Pericardium (tissue), 1 donor: ENCODE results near the genes LTBP4 and TGFB1.

GRCh38 chr19:40344636-40345055, 3.6 kb downstream of the C19orf47 start:
- RRBS, result no CpG with 5 or more reads among the region's 7 CpGs

DNA sequence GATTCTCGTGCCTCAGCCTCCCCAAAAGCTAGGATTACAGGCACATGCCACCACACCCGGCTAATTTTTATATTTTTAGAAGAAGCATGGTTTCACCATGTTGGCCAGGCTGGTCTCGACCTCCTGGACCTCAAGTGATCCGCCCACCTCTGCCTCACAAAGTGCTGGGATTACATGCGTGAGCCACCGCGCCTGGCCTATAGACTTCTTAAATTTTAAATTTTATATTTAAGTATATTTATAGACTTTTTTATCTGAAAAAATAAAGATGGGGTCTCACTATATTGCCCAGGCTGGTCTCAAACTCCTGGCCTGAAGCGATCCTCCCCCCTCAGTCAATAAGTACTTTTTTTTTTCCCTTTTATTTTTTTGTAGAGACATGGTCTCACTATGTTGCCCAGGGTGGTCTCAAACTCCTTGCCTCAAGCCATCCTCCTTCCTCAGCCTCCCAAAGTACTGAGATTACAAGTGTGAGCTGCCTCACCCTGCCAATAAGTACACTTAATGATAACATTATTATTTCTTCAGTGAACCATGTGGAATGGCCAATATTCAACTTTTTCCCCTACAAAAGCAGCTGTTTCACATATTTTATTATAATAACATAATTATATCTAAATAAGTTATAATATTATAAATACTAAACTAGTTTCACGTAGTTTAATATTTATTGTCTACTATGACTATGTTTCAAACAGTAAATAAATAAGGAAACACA, 1.8 kb downstream of the SERTAD1 start:
- RRBS, result no CpG with 5 or more reads among the region's 9 CpGs

DNA sequence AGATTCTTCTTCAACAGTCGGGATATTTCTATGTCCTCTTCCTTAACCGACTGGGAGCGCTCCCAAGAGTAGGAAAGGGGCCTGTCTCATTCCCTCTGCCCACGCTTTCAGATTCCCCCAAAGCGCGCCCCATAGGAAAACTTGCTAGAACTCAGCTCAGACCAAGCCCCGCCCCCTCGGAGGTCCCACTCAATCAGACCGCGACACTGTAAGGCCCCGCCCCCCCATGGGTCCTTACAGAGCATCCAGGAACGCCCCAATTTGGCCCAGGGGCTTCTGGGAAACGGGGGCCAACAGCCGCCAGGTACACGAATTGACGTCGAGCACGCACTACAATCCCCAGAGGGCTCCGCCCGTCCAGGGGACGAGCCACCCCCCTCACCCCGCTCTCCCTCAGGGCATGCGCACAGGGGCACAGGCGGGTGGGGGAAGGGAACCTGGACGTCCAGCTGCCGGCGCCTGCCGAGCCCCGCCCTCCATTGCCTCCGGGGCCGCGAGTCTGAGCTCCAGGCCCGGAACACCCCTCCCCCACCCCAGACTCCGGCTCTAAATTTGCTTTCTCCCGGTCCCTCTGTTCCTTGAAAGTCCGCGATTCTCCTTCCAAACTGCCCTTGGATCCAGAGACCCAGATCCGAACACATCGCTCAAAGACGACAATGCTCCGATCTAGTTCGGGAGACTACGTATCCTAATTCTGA, 1.0 kb downstream of the SERTAD3 start:
- RRBS, result no CpG with 5 or more reads among the region's 43 CpGs

DNA sequence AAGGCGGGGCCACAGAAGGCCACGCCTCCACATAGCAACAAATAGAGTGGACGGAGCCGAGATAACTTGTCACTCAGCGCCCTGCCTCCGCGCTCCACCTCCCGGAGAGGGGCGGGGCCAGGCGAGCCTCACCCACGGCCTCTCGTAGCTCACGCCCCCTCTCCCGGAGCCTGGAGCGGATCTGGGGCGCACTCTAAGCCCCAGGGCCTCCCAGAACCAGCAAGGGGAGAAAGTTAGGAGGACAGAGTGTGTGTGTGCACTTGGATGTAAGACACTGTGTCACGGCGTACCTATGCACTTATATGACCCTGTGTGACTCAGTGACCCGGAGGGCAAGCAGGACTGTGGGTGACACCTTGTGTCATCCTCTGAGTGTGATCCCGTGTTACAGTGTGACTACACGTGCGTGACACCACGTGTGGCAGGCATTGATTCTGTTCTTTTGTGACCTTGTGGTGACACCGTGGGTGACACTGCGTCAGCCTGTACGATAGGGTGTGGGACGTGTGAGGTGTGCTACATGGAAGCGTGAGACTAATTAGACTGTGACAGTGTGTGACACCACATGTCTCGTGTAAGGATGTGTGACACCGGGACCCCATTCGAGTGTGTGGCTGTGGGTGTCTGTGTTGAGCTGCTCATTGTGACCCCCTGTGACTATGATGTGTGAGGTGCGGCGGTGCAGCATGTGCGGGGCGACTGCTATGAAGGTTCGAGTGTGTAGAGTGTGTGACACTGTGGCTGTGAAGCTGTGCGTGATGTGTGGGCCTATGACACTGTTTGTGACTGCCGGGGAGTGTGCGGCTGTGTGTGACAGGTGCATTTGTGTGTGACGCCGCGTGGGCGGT, 619 bp upstream of the BLVRB start:
- RRBS, result 2% methylated on average over 7 of the region's 43 CpGs

DNA sequence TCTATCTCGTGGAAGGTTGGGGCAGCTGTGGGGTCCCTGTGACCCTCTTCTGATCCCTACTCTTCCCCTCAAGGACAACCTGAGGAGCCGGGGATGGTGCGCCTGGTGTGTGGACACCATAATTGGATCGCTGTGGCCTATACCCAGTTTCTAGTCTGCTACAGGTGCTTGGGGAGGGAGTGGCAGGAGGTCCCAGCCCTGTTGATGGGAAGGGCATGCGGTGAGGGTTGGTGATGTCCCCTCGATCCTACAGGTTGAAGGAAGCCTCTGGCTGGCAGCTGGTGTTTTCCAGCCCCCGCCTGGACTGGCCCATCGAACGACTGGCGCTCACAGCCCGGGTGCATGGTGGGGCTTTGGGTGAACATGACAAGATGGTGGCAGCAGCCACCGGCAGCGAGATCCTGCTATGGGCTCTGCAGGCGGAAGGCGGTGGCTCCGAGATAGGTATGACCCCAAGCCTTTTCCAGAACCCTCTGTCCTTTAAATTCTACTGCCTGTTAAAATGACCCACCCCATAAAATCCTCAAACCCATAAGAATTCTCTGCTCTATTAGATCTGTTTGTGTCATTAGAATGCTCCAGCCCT, 3.9 kb downstream of the SHKBP1 start:
- RRBS, result 93% methylated on average over 2 of the region's 16 CpGs

GRCh38 chr19:40600926-40601830, at the start of gene LTBP4:
LTBP4 (plus strand) TSS chr19:40601369.
- RRBS, result 1% methylated on average over 32 of the region's 83 CpGs

DNA sequence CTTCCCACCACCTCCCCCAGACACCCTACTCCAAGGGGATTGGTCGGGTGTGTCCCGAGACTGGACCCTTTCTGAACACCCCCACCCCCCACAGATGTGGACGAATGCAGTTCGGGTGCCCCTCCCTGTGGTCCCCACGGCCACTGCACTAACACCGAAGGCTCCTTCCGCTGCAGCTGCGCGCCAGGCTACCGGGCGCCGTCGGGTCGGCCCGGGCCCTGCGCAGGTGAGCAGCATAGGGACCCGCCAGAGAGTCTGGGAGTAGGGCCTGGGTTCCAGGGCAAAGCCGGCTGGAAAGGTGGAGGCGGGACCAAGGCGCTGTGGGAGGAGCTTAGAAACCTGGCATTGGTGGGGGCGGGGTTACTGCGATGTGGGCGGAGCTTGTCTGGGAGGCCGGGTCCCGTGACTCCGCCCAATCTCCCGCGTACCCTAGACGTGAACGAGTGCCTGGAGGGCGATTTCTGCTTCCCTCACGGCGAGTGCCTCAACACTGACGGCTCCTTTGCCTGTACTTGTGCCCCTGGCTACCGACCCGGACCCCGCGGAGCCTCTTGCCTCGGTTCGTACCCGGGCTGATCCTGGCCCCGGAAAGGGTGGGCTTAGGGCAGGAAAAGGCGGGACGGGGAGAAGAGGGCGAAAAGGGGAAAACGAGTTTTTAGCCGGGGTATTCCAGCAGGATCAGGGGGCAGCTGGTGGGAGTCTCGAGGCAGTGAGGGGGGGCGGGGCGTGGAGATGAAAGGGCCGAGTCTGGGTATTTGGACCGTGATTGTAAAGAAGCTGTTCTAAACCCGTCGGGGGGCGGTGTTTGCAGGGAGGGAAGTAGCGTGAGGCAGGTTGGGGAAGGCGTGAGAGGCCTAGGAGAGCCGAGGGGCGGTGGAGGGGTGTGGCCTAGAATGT, 12.1 kb downstream of the LTBP4 start:
- RRBS, result 25% methylated on average over 19 of the region's 59 CpGs

DNA sequence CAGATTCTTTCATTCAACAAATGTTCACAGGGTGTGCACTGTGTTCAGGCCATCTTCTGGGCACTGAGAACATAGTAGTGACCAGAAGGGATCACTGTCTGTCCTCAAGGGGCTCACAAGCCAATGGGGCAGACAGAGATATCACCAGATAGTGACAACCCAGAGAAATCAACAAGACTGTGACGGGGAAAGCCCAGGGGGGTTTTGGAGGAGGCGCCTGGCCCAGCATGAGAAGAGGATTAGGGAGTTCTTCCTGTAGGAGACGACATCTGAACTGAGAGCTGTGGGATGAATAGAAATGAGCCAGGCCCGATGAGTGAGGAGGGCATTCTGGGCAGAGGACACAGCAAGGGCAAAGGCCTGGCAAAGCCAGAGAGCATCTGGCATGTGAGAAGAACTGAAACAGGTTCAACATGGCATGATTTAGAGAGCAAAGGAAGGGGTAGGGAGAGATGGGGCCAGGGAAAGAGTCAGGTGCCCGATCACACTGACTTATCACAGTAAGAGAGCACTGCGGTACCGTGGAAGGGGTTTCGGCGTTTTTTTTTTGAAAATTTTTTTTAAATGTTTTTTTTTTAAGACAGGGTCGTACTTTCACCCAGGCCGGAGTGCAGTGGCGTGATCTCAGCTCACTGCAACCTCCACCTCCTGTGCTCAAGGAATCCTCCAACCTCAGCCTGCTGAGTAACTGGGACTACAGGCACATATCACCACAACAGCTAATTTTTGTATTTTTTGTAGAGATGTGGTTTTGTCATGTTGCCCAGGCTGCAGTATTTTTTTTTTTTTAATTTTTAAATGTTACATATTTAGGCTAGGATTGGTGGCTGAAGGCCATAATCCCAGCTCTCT, 18.7 kb downstream of the LTBP4 start:
- RRBS, result no CpG with 5 or more reads among the region's 12 CpGs

GRCh38 chr19:40625472-40626365, 24.6 kb downstream of the LTBP4 start:
- RRBS, result no CpG with 5 or more reads among the region's 9 CpGs

- RRBS, result no CpG with 5 or more reads among the region's 15 CpGs
Measured at GRCh38 chr19:40744485-40745254, 5.6 kb downstream of the ACTMAP start.

- RRBS, result no CpG with 5 or more reads among the region's 13 CpGs
Measured at GRCh38 chr19:40749404-40750034, 758 bp downstream of the ACTMAP start.

GRCh38 chr19:40799348-40800182, 574 bp downstream of the EGLN2 start:
- RRBS, result 2% methylated on average over 37 of the region's 65 CpGs

DNA sequence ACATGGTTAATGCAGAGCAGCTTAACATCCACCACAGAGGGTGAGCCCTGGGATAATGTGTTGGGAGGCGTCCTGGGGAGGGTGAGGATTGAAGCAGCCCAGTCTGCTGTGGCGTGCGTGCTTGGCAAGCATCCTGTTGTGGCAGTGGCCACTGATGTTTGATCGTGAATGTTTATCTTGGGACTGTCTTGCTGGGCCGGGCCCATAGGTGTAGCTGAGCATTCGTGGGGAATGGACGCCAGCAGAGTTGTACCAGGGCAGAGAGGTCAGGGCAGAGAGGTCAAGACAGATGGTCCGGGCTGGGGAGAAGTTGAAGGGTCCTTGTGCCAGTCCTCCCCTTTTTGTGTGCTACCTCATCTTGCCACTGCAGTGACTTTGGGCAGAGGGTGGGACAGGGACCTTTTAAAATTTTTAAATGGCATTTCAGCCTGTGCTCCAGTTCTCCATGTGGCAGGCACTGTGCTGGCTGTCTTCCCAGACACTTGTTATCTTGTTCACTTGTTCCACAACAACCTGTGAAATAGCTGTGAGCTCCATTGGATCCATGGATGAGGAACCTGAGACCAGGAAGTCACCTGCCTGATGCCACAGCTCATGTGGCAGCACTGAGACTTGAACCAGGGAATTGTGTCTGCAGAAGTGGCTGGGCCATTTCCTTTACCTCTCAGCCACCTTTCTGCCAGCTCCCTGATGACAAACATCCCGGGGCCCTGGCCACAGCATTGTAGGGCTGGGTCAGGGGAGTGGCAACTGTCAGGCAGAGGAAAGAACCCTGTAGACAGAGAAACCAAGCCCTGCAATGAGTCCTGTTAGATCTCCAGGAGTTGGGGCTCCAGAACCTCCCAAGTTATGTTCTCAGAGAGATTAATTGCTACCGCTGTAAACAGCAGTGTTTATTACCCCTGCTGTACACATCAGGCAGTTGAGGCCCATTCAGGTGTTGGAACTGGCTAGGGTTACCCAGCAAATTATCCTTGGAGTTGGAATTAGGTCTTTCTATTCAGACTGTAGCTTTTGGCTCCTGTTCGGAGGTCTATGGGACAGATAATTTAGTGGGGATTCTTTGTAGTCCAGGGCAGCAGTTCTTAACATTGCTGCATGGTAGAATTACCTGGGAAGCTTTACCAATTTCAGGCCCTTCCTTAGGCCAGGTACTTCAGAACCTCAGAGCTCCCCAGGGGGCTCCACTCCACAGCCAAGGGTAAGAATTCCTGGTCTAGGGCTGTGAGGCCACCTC, 6.4 kb downstream of the EGLN2 start:
- RRBS, result 11% methylated on average over 3 of the region's 11 CpGs

- RRBS, result no CpG with 5 or more reads among the region's 11 CpGs
Measured at GRCh38 chr19:40822515-40823234, 23.7 kb downstream of the EGLN2 start.

GRCh38 chr19:40843410-40844282, 6.6 kb downstream of the CYP2A6 start:
- RRBS, result no CpG with 5 or more reads among the region's 28 CpGs

DNA sequence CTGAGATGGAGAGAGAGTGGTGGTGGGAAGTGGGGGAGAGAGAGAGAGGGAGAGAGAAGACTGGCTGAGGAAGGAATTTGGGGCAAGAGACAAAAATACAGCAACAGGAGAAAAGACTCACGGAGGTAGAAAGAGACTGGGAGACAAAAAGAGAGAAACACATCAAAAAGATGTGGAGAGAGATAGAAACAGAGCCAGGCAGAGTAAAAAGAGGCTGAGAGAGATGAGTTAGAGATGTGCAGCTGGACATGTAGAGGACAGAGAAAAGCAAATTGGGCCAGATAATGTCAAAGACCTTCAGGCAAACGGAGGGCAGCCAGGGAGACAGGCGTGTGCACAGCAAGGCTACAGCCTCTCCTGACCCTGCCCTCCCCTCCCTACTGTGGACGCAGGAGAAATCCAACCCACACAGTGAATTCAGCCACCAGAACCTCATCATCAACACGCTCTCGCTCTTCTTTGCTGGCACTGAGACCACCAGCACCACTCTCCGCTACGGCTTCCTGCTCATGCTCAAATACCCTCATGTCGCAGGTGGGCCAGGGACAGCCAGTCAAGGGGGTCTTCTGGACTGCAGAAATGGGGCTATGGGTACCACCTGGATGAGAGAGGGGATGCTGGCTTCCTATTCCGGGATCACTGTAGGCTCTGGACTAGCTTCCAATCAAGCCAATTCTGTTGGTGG, 49.3 kb upstream of the CYP2B6 start:
- RRBS, result no CpG with 5 or more reads among the region's 10 CpGs

DNA sequence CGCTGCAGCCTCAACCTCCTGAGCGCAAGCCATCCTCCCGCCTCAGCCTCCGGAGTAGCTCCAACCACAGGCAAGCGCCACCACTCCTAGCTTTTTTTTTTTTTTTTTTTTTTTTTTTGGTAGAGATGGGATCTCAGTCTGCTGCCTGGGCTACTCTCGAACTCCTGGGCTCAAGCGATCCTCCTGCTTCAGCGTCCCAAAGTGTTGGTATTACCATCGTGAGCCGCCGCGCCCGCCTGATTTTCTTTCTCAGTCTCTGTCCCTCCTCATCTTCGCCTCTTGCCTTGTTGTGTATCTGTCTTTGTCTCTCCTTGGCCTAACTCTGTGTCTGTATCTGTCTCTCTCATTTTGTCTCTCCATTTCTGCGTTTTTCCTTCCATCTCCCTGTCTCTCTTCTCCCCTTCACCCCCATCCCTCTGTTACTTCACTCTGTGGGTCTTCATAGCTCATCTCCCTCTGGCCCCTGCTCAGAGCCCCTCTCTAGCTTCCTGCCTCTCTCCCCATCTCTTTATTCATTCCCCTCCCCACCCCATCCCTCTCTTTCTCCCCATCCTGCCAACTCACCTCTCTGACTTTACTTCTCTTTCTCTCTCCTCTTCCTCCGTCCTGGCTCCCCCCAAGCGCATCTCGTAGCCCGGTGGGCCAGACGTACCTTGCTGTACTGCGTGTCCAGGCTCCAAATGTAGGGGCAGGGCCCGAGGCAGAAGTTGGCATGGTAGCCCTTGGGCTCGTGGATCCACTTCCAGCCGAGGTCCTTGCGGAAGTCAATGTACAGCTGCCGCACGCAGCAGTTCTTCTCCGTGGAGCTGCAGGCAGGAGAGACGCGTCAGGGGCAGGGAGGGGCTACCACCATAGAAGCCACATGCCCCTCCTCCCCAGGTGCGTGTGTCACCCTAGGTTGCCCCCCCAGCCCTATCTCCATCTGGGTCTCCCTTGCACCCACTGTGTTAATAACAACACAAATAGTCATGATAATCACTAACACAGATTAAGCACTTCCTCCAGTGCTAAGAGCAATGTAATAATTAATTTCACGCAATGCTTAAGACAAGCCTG, 21.8 kb downstream of the CCDC97 start:
- RRBS, result no CpG with 5 or more reads among the region's 32 CpGs

DNA sequence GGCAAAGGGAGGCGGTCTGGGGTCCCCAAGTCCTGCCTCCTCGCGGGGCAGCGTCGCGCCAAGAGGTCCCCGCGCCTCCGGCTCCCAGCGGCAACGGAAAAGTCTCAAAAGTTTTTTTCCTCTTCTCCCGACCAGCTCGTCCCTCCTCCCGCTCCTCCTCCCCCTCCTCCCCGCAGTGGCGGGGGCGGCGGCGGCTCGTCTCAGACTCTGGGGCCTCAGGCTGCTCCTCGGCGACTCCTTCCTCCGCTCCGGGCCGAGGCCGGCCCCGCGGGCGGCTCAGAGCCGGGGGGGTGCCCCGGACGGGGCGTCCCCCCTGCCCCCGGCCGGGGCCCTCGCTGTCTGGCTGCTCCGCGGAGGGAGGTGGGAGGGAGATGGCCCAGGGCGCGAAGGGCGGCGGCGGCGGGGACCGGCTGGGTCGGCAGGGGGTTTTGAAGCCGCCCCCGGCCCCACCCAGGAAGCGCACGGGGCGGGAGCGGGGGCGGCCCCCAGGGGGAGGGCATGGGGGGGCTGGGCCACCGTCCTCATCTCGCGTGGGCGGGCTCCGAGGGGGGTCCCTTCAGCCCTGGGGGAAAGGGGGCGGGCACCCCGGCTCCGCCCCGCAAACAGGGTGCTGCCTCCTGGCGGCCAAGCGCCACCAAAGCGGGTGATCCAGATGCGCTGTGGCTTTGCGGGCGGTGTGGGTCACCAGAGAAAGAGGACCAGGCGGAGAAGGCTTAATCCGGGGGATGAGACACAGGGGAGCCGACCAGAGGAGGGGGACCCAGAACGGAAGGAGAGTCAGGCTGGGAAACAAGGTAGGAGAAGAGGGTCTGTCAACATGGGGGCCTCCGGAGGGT, at the start of gene TGFB1:
Gene TGFB1, minus strand, starts transcription at position 401 of the 836 bp plus-strand sequence.
- RRBS, result 3% methylated on average over 21 of the region's 73 CpGs

DNA sequence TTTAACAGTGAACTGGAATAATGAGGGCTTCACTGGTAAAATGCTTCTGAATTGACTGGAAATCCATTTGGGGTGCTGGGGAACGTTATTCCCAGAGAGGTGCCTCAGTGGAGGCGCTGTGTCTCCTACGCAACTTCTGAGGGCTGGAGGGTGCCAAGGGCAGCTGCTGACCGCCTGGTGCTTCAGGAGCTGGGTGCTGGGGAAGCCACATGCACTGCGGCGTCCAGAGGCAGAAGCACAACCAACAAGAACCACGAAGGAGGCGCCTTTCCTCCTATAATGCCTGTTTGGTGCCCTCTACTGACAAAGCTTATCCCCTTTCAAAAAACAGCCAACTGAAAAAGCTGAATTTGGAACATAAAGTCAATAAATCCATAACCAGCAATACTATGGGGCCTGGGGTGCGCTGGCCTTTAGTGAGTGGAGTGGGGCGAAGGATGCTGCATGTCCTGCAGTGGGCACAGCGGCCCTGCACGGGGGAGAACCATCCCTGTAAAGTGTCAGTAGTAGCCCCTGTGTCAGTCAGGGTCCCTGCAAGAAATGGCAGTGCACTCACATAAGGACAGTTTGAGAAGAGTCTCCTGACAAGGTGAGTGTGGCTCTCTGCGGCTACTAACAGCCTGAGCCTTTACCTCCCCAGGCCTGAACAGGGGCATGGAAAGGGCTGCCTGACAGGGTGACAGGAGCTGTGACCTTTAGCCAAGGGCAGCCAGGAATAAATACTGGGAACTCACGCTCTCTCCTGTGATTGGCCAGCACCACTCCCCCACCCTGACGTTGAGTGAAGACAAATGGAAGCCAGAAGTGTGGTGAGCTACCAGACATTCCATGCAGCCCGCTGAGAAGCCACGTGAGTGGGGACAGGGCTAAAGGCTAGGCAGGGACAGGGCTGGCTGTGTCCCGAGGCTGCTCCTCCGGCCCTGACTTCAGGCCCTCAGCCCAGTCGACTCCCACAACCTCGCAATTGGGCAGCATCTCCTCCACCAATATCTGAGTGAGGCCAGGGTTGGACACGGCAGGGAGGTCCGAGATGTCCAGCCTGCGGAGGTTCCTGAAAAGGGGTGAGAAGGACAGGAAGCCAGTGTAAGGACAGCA, 4.5 kb upstream of the B3GNT8 start:
- RRBS, result no CpG with 5 or more reads among the region's 24 CpGs

DNA sequence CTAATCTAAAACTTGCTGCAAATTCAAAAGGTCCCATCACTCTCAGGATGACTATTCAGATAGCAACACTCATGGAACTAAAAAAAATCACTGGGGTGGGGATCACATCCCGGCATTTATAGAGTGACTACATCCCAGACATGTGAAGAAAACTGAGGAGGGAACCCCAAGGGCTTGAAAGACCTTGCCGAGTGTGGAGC, 35.1 kb downstream of the ERICH4 start:
- RRBS, result no CpG with 5 or more reads among the region's 2 CpGs